Metastatic Breast Carcinoma in the Ovary (tissue), 3 donors: ENCODE measurements around a stretch of chr3.

- PRO-cap, 3 experiments, result no peak in any of the 3 experiments
These were observed 84.0 kb downstream of the CBLB start for GRCh38 chr3:105784652-105785294.

GRCh38 chr3:105798736-105799061 is 70.1 kb downstream of the CBLB start:
- PRO-cap, 3 experiments, result no peak in any of the 3 experiments

GRCh38 chr3:105805066-105805672 is 63.6 kb downstream of the CBLB start:
- PRO-cap, 3 experiments, result no peak in any of the 3 experiments

GRCh38 chr3:105862394-105862818 is 6.4 kb downstream of the CBLB start:
- PRO-cap, 3 experiments, result no peak in any of the 3 experiments

DNA sequence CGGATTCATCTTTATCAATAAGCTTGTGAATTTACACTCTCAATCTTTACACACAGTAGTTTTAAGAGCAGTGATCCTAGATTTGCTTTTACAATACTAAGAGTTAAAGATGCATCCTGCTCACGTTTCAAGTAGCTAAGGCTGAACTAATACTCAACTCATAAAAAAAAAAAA is 1.2 kb downstream of the CBLB start:
- PRO-cap, 3 experiments, result peak in 1 of 3 experiments; most common plus-strand start position 93 of the sequence (in 1)

GRCh38 chr3:107524479-107525026 is 1.8 kb downstream of the BBX start:
- PRO-cap, 3 experiments, result peak in 3 of 3 experiments; most common plus-strand start chr3:107524903 (in 3); most common minus-strand start chr3:107524560 (in 2)

DNA sequence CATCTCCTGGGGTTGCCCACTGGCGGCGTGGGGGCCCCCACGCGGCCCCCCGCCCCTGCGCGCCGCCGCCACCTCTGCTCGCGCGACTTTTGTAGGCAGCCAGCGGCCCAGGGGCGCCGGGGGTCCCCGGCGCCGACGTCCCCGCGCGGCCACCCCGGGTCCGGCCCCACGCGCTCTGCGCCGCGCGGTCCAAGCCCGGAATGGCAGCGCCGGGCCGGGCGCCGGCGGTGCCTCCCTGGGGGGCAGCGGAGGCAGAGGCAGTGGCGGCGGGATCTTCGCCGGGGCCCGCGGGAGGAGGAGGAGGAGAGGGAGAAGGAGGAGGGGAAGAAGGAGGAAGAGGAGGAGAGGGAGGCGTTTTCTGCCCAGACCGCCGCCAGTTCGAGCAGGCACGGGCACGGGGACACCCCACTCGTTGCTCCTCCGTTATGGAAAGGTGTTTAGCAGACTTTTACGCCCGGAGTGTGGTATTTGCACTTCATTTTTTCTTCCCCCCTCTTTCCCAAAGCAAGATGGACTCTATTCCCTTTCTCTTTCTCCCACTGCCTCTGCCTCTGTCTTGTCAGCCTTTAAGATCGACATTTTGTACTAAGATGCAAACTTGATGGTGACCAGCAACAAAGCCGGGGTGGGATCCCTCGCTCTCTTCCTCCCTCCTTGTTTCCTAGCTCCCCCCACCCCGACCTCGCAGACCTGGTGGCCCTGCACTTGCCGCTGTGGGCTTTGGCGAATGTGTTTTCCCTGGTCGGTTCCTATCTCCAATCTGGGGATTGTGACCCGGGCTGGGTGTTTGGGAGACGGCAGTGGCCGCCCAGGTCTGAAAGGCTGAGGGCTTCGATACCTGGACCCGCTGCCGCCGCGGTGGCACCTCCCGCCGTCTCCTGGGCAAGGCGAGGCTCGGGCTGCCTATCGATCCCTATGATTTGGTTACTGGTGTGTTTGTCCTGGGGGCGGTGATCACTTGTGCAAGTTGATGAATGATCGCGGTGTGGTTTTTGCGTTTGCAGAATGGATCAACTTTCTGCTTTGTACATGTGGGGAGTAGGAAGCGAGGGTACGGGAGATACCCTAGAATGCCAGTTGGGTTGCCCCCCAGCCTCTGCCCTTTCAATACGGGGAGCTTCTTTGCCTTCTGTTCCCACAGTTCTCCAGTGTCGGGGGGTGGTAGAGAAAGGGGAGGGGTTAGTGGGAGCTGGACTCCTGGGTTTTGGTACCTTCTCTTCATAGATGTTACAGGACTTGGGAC is 2.7 kb downstream of the BBX start:
- PRO-cap, 3 experiments, result peak in 3 of 3 experiments; most common plus-strand start position 376 of the sequence (in 3); most common minus-strand start position 297 of the sequence (in 2)

GRCh38 chr3:107697403-107698501 is 175.0 kb downstream of the BBX start:
- PRO-cap, 3 experiments, result no peak in any of the 3 experiments

DNA sequence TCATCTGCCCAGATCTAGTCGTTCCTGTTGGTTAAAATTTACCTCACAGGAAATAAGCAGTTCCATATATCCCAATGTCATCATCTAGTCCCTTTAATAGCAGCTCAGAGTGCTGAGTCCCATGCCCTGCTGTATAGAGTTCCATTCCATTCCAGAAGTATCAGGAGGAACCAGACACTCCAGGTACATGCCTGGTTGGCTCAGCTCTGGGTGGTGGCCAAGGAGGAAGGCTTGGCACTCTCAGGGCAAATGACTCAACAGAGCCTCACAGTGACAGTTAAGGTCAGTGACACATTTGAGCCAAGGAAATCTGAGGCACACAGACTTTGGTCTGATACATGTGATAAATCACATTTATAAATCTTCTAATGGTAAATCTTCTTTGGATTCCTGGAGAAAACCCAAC is 9.1 kb downstream of the HHLA2 start:
- PRO-cap, 3 experiments, result no peak in any of the 3 experiments

GRCh38 chr3:108588991-108589253 is 316 bp downstream of the CIP2A start:
- PRO-cap, 3 experiments, result no peak in any of the 3 experiments

GRCh38 chr3:108834917-108835488 is 12.4 kb downstream of the TRAT1 start:
- PRO-cap, 3 experiments, result no peak in any of the 3 experiments

DNA sequence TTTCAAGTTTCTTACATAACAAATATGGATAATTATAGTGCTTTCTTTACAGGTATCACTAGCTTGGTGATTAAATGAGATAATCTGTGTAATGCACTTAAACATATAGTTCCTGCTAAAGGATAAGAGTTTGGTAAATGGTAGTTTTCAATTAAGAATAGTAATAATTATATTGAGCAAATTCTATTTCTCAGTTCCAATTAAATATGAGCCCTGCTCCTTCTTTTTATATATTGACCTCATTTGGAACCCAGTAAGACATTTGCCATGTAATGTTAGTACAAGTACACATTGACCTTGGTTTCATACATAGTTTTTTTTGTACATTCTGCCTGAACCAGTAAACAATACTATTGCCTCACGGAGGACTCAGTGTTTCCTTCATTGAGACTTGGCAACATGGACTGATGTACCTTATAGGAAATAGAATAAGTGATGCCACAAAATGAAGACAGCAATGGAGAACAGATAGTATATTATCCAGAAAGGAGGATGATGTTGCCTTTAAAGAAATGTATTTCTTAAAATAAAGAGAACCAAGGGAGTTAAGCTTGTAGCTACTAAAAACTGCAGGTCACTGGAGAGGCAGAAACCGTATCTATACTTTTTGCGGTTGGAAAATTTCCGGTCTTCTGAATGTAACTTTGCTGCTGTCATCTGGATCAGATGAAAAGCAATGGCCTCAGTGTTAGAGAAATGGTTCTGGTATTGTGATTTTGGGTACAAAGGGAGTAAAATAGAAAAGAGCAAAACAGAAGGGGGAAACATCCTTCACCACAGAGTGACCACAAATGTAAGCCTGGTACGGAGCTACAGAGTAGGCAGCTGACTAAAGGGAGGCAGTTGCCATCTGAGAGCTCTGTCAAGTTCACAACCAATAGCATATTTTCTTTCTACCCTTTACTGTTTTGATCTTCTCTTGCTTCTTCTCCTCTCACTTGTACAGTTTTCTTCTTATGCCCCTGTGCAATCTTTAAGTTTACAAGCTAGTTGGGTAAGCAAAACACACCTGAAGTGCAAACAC is 5.4 kb downstream of the CD96 start:
- PRO-cap, 3 experiments, result no peak in any of the 3 experiments

- PRO-cap, 3 experiments, result no peak in any of the 3 experiments
These were observed 21.4 kb upstream of the ZBED2 start for GRCh38 chr3:111616497-111616898.

DNA sequence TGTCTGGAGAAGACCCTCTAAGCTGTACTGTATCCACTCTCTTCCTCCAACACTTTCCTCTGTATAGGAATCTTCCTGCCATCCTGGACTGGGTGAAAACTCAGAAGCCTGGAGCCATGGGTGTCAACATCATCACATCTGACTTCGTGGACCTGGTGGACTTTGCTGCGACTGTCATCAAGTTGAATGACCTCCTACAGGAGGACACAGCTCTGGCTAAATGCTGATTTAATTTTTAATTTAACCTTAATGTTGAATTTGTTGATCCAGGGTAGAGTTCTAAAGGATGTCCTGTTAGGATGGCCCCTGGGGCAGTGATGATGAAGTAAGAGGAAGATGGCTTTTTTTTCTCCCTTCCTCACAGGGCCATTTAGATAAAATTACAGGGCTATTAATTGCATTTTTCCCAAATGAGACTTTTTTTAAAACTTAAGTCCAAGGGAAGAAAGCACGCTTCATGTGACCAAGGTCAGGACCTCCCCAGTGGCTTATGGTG is 46.2 kb downstream of the PLCXD2 start:
- PRO-cap, 3 experiments, result no peak in any of the 3 experiments

DNA sequence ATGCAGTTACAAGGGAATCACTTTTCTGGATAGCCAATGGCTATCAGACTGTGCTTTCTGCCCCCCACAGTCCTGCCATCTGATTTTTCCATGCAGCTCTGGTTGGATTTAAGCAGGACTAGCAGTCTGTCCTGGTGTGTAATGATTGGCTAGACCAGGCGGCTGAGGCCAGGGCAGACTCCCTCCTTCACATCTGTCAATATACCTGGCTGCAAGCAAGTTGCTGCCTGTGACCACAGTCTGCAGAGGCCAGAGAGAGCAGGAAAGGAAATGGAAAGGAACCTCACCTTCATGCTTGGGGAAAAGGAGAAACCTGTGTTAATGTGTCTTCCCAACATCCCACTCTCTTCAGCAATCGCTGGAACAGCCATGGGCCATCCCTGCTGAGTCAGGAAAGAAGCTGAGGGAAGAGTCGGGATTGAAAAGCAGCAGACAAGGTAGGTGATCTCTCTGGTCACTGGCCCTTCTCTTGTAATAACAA is 57.8 kb downstream of the PLCXD2 start:
- PRO-cap, 3 experiments, result peak in 2 of 3 experiments; most common plus-strand start position 252 of the sequence (in 2)

GRCh38 chr3:111967537-111968317 is 11.1 kb upstream of the ABHD10 start:
- PRO-cap, 3 experiments, result no peak in any of the 3 experiments

GRCh38 chr3:112604461-112605110 is 36.4 kb downstream of the CCDC80 start:
- PRO-cap, 3 experiments, result no peak in any of the 3 experiments

DNA sequence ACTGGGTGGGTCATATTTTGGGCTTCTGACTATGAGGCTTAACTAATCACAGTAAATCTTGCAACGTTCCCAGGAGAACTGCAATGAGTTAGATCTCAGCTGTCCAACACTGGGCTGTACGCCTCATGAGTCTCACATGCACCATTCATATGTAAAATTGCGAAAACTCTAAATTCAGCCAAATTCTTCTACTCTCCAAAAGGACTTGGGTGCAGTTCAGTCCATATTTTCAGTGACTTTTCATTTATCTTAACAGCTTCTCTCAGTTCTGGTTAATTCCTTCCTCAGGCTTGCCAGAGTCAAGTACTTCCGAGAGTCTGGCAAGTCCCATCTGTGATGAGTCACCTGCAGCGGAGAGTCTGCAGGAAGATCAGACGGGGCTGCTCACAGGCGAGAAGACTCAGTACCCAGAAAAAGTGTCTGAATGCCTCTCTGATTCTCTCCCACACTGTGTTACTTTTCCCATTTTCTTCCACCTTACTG is 11.5 kb downstream of the CCDC80 start:
- PRO-cap, 3 experiments, result no peak in any of the 3 experiments

DNA sequence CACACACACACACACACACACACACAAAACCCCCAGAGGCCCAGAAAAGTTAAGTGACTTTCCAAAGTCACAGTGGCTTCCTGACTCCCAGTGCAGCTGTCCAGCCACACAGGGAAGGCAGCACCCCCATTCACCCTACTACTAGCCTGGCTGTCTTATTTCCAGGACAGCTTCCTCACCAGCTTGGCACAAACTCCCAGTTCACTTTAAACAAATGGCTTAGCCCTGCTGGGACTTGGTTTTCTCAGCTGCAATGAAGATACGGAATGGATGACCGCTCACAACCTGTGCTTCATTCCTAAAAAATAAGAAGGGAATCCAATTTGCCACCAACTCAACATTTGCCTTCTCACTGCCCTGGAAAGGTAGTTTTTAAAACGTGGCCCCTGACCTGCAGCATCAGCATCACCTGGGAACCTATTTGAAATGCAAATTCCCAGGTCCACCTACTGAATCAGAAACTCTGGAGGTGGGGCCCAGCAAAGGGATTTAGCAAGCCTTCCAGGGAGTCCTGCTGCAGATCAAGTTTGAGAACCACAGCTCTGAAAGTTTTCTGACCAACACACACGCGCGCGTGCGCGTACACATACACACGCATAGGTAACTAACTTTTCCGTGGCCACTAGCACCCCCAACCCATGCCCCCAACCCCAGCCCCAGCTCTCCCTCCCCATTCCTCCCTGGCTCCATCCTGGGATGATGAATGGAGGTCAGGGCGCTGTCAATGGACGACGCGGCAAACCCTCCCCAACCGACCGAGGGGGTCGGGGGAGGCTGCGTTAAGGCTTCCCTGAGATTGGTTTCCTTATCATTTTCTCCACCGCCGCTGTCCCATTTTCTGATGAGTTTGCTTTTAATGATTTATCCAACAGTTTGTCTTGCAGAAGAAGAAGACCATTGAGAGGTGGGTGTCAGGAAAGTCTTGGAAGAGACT is 836 bp upstream of the BOC start:
- PRO-cap, 3 experiments, result no peak in any of the 3 experiments

DNA sequence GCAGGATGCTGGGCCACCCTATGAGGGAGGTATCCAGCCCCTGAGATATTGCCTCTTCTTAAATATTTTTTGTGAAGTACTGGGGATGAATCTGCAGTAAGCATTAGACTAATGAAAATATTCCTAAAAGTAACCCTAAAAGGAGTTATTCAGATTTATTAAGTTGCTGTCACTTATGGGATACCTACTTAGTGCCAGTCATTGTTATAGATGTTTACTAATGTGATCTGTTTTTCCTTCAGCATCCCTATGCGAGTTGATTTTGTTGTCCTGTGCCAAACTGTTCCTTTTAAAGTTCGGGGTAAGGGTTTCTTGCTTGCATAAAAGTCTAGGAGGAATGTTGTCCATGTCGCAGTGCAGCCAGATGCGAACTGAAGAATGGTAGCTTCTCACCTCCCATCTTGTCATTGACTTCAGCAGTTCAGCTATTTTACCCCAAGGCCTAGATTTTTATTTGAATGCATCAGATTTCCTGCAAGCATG is 21.3 kb downstream of the BOC start:
- PRO-cap, 3 experiments, result no peak in any of the 3 experiments